Kidney epithelial cell (primary cell): ENCODE measurements around a stretch of chr4.

DNA sequence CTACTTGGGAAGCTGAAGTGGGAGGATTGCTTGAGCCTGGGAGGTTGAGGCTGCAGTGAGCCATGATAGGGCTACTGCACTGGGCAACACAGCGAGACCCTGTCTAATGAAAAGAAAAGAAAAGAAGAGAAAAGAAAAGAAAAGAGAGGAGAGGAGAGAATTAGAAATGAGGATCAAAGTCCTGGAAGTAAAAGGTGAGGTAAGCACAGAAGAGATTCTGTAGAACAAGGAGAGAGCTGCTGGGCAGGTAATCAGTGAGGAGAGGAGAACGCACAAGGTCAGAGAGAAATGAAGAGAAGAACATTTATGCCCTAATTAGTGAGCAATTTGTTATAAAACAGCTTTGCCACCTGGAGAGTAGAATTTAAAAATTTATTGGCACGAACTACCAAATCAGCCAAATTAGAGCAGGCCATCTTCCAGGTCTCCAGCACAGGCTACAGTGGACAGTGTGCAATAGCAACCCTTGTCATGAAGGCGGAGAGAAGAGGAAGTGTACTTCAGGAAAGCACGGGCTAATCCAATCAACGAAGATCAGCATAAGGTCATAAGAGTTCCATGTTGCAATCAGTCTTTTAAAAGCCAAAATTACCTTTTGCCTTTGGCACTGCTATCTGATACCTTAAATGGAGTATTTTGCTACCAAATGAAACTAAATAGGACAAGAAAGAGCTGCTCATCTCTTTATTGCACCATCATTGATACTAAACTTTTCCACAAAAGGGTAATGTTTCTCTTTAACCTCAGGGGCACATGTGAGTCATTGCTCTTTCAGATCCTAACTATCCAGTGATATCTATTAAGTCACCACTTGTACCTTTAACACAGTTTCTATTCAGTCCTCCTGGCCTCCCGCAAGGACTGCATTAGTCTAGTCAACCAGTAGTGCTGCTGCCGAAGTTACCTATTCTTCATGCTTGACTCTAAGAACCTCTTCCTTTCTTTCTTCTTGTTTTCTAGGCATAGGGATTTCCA is 19.8 kb downstream of the ANK2 start:
- RAMPAGE, long total RNA = no peak
- RRBS = no CpG with 5 or more reads among the region's 8 CpGs

GRCh38 chr4:113106197-113106463 is 56.7 kb downstream of the ANK2 start:
- RAMPAGE, long total RNA = no peak

DNA sequence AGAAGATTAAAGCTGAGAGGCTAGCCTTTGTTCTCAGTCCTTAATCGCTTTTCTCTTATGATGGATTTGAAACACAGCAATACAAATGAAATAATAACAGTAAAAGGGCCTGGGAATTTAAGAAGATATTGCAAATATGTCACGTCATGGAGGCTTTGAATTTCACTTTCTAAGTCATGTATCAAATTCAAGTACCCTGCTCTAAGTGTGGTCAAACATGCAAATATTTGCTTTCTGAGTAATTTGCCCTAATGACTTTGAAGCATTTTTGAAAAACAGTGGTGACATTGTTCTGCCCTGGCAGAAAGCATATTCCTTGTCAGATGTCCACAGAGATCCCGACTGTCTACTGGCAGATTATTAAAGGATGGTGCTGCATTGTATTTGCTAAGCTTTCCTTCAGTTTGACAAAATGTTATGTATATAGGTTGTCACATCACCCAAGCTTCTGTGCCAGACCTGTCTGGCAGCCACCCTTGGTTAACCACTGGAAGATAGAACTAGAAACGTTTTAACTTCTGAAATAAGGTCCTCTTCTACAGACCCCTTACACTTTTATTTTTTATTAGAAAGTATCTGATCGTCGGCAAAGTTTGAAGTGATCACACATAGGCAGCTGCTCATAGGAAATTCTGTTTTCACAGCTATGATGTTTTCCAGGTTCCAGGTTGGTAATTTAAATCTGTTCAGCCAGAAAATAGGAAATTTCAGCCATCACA is 92.5 kb downstream of the ANK2 start:
- RAMPAGE, long total RNA = no peak
- RRBS = no CpG with 5 or more reads among the region's 6 CpGs

GRCh38 chr4:113180008-113180527 is 130.6 kb downstream of the ANK2 start:
- RAMPAGE, long total RNA = no peak
- RRBS = no CpG with 5 or more reads among the region's 3 CpGs

DNA sequence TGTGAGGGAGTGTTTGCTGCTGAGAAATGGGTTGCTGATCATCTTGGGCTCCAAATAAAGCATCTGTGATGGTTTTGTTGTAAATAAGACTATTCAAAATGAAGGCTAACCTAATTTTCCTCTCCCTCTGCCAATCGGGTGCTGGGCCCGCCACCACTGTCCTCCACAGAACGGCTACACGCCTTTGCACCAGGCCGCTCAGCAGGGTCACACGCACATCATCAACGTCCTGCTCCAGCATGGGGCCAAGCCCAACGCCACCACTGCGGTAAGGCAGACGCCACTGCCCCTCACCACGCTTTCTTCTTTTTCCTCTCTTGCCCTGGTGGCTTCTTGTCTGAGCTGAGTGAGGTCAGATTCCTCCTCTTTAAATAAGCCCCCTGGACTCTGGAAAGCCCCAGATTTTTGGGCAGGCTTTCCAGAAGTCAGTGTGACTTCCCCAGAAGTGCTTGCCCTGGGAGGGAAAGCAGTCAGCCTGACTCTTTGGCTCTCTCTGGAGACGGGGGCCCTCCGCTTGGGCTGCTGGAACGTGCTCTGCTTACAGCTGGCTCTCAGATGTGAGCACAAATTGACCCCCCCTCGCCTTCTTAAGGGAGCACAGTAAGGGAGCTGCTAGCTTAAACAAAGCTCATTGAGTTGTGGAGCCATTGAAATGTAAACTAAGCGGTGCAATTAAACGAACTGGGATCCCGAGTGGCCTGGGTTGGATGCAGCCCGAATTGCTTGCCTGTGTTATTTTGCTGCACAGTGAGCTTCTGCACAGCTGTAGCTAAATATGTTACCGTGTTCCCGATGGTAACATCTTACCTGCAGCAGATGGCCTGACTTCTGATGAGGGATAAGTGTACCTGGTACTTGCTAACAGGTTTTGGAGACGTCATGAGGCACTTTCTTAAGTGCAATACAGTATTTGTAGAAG is 243.1 kb downstream of the ANK2 start:
- RAMPAGE, long total RNA = no peak
- RRBS = no CpG with 5 or more reads among the region's 22 CpGs

DNA sequence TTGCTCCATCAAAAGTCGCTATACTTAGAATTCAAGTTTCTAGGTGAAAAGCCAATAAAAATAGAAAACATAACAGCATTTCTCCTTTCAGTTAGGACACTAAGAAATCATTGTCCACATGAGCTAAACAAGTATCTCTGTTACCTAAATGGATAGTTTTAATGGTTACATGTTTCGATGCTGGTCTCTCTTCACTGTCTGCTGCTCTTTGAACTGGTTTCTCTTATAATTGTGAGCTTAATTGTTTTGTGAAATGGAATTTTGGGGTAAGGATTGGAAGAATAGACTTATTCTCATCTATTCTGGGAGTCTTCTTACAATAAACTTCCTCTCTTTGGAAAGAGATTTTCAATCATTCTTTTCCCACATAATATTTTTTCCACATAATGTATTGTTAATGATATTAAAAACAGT is 246.2 kb downstream of the ANK2 start:
- RAMPAGE, long total RNA = no peak
- RRBS = no CpG with 5 or more reads among the region's 2 CpGs

DNA sequence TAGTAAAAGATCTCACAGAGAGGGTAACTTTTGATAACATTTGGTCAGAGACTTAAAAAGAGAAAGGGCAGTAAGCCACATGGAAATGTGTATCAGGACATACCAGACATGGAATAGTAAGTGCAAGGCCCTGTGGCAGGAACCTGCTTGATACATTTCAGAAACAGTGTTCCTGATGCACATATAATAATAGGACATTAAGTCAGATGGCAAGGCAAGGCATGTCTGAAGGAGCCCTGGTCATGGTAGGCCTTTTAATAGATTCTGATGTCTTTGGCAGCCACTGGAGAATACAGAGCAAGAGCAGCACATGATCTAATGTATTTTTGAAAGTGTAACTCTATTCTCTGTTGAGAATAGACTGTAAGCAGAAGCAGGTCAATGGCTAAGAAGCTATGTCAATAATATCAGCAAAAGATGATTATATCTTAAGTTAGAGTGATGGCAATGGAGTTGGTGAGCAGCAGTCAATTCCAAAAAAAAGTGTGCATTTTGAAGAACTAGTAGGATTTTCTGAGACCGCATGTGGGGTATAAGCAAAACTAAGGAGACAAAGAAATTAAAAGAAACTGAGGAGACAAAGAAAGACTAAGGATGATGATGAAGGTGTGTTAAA is 279.6 kb downstream of the CAMK2D start:
- RAMPAGE, long total RNA = no peak
- RRBS = no CpG with 5 or more reads among the region's 1 CpG

GRCh38 chr4:113648739-113649809 is 112.5 kb downstream of the CAMK2D start:
- RAMPAGE, long total RNA = no peak
- RRBS = no CpG with 5 or more reads among the region's 7 CpGs

DNA sequence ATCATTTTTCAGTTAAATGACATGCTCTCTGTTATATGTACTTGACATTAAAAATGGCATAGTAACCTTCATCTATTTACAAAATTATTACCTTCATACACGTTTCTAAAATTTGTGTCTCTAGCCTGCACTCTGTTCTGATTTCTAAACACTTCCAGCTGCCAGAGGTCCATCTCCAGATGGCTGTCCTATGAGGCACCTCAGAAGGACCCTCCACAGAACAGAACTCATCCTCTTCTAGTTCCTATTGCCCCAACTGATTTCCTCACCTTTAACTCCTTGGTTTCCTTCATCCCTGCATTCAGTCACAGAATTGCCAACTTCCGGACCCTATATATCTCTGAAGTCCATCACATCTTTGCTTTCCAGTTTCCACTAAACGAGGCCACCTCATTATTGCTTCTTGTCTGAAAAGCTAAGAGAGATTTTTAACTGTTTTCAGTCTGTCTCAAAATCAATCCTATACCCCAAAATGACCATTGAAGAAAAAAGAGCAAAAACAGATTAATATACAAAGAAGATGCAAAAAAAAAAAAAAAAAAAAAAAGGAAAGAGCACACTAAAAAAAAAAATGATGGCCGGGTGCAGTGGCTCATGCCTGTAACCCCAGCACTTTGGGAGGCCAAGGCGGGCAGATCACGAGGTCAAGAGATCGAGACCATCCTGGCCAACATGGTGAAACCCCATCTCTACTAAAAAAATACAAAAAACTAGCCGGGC is 73.0 kb downstream of the CAMK2D start:
- RAMPAGE, long total RNA = no peak
- RRBS = no CpG with 5 or more reads among the region's 8 CpGs

DNA sequence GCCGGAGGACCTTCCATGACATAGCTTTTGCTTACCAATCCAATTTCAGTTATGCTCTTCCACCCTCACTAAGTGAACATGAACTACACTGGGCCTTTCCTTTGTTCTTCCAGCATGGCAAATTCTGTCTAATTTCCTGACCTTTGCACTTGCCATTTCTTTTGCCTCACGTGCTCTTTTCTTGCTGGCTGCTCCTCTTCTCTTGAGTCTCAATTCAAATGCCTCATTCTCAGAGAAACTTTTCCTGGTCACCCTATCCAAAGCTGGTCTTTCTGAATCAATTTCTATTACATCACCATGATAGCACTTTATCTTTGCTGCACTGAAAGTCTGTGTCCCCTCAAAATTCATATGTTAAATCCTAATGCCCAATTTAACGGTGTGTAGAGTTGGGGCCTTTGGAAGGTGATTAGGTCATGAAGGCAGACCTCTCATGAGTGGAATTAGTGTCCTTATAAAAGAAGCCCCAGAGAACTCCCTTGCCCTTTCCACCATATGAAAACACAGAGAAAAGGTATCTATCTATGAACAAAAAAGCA is 32.1 kb downstream of the CAMK2D start:
- RAMPAGE, long total RNA = no peak
- RRBS = no CpG with 5 or more reads among the region's 3 CpGs

- RAMPAGE, long total RNA = no peak
- RRBS = no CpG with 5 or more reads among the region's 5 CpGs
Measured at GRCh38 chr4:113758454-113759021, 3.0 kb downstream of the CAMK2D start.

DNA sequence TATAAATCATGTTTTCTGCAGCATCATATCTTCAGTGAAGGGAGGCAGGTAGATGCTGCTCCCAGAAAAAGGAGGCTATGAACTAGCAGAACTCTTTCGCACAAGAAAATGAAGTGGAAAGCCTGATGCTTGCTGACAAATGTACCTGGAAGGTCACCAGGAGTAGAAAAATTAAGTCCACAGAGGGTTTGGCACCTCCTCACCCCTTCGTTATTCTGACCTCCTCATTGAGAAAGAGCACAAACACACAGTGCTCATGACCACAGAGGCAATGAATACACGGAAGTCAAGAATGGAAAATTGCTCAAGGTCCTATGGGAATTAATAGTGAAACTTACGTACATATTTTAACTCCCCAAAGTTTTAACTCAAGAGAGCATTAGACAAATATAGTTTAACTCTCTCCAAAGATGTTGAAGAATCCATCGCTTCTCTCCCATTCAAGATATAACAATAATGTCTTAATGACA is 83.6 kb upstream of the CAMK2D start:
- RAMPAGE, long total RNA = no peak
- RRBS = no CpG with 5 or more reads among the region's 5 CpGs

DNA sequence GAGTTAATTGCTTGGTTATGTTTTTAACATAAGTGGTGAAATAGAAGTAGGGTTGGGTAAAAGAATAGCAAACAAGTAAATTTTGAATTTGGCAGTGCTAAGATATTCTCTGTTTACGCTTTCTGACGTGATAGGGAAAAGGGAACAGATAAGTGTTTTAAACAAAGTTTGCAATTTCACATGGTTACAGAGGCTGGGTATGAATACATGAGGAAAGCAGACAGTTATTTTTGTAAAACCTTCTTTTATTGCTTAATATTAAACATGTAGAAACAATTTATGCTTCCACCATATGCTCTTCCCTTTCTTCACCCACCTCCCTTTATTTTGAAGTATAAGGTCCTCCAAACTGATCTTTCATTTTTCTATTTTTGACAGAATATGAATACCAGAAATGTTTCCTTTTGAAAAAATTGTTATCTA is 214.2 kb upstream of the ARSJ start:
- RAMPAGE, long total RNA = no peak
- RRBS = no CpG with 5 or more reads among the region's 2 CpGs

- RAMPAGE, long total RNA = no peak
- RRBS = no CpG with 5 or more reads among the region's 60 CpGs
Measured at GRCh38 chr4:114599219-114600369, 987 bp downstream of the UGT8 start.

DNA sequence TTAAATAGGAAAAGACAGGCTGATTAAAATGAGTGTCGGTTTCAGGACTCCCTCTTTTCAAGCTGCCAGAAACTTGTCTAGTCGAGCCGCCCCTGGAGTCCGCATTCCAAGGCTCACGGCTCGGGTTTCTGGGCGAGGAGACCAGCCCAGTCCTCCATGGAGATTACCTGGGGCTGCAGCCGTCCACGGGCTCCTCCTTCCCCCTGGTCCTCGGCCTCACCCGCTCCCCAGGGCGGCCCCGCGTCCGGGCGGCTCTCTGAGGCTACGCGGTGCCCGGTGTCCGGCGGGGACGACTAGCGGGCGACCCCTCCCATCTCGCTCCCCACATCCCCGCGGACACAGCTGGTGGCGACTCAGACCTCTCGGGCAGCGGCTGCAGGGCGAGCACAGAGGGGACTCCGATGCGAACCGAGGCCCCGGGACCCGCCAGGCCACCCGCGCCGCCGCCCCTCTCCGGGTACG is 159.5 kb downstream of the TRAM1L1 start:
- RAMPAGE, long total RNA = no peak
- RRBS = 2% methylated on average over 7 of the region's 42 CpGs

GRCh38 chr4:118119229-118119769 is 85.0 kb downstream of the NDST3 start:
- RAMPAGE, long total RNA = no peak
- RRBS = no CpG with 5 or more reads among the region's 1 CpG

DNA sequence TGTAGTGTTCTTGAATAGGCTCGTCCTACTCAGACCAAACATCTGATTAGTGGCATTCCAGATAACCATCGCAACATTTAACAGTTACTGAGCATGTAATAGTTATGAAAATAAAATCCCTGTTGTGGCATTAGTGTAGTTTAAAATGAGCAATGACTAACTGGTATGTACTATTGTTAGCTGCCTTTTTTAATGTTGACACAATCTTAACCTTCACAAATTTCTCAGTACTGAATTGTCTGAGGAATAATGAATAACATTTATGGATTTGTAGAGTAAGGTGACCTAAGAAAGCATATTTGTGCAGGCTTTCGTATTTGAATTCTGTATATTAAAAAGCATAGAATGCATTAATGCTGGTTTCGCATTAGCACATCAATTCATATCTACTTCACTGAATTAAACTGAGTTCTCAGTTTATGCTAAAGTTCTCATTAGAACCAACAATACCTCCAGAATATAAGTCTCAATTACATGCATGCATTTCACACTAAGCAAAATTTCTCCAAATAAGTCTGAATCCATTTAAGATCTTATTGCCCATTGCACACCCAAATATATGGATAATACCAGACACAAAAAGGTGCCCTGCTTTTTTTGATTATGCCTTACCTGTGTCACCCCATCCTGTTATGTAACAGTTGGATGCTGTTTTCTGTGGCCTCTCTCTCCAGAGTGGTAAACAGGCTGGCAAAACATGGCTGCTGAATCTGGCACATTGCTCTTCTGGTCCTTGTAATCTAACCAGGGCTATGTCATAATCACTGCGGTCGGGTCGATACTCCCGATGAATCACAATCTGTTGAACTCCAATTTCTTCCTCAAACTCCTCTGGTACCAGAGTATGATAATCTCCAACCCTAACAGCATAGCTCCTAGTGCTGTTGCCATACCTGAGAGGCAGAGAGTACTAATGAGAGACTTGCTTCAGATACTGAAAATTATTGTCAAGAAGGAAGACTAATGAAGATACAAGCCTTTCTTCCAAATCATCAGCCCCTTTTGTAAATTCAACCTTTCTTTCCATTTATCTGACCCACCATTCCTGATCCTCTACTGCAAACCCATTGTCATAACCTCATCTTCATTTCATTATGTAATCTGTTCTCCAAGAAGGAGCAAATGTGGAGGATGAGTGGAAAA is 70.2 kb downstream of the PRSS12 start:
- RAMPAGE, long total RNA = no peak
- RRBS = no CpG with 5 or more reads among the region's 8 CpGs

- RAMPAGE, long total RNA = no peak
- RRBS = no CpG with 5 or more reads among the region's 13 CpGs
Measured at GRCh38 chr4:118586191-118587004, 98.8 kb upstream of the METTL14 start.

- RAMPAGE, long total RNA = no peak
- RRBS = no CpG with 5 or more reads among the region's 10 CpGs
Measured at GRCh38 chr4:118781572-118782140, 54.3 kb downstream of the SEC24D start.

- RAMPAGE, long total RNA = no peak
- RRBS = no CpG with 5 or more reads among the region's 3 CpGs
Measured at GRCh38 chr4:118826973-118827569, 8.9 kb downstream of the SEC24D start.